NT2/D1 (cell line): ENCODE measurements around the genes CGNL1 and POLR2M.

- RRBS, 2 experiments: under 1% methylated on average over 29 of the region's 59 CpGs
Measured at GRCh38 chr15:57376085-57376617, at the start of gene CGNL1. Gene CGNL1, plus strand, starts transcription at chr15:57376505.

DNA sequence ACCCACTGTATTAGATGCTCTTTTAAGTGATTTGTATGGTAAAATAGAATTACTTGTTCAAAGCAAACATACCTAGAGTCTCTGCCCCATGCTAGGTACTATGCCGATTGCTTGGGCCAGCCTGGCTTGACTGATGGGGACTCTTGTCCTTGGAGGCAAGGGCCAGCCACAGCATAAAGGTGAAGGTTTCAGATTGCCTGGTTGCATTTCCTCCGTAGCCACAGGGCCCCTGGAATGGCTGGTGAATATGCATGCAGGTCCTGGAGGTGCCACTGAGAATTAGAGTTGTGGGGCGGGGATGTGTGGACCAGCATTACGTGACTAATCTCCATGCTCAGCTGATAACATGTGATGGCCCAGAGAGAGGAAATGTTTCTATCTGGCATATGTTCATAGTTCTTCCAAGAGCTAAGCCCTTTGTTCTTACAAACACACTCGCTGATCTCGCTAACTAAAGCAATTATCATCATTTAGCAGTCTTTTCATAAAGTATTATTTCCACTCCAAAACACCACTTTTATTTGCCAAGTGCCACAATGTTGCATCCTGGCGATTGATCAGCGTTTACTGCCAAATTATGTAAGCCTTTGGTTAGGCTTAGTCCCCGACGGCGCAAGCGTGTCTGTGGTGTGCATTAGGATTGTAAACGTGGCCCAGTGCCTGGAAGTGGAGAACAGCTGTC lies 55.8 kb downstream of the CGNL1 start:
- RRBS, 2 experiments: no CpG with 5 or more reads among the region's 13 CpGs

DNA sequence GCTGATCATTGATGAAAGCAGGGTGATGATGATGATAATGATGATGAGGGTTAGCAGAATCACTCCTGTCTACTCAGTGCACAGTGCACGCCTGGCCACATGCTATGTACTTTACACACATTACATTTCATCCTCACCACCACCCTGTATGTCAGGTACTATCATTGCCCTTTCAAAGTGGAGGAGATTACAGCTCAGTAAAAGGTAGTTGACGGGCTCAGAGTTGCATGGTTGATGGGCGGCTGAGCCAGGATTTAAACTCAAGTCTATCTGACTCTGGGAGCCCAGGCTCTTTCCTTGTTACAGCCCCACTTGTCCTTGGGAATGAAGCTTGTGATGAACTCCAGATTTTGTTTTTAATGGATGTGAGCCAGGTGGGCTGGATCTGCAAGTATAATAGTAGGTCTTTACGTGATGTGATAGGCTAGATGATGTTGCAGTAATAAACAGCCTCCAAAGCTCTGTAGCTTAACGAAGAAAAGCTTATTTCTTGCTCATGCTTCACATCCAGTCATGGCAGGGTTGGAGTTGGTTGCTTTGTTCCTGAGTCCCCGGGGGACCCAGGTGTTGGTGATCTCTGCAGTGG lies 87.5 kb upstream of the MYZAP start:
- RRBS, 2 experiments: no CpG with 5 or more reads among the region's 6 CpGs

- RRBS, 2 experiments: no CpG with 5 or more reads among the region's 9 CpGs
Measured at GRCh38 chr15:57510538-57511079, 81.1 kb upstream of the MYZAP start.

DNA sequence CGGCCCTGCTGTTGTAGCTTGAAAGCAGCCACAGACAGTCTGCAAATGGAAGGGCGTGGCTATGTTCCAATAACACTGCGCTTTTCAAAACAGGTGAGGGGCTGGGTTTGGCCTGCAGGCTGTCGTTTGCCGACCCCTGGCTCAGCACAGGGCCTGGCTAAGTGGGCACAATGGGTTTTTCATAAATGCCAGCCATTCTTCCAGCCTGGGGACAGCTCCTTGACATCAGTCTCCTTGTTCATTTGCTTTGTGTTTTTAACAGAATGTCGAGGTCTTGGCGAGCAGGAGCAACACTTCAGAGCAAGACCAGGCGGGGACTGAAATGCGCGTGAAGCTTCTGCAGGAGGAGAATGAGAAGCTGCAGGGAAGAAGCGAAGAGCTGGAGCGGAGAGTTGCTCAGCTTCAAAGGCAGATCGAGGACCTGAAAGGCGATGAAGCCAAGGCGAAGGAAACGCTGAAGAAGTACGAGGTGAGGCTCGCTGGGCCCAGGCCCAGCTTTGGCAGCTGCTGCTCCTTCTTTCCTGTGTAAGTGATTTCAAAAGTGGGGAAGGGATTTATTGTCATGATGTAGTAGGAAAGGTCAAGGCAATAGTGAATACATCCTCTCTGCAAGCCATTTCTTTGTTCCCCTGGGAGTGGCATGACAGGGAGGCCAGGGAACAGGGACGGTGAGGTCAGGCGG lies 75.0 kb upstream of the MYZAP start:
- RRBS, 2 experiments: no CpG with 5 or more reads among the region's 20 CpGs

DNA sequence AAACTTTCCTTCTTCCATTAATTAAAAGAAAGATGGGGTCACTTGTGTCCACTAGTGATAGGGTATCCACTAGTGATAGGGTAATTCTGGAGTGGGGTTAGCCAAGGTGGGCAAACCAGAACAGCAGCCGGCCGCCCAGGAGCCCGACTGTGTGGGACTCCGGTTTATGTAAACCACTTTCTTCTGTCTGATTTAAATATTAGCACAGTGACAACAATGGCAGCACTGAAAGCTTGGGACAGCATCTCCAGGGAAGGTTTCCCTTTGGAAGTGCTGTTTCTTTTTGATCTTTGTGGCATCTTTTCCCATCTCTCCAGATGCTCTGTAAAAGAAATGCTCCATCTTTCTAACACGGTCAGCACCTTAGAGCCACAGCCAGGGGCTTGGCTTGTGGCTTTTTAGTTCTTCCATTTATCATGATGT lies 775 bp downstream of the MYZAP start:
- RRBS, 2 experiments: no CpG with 5 or more reads among the region's 5 CpGs

DNA sequence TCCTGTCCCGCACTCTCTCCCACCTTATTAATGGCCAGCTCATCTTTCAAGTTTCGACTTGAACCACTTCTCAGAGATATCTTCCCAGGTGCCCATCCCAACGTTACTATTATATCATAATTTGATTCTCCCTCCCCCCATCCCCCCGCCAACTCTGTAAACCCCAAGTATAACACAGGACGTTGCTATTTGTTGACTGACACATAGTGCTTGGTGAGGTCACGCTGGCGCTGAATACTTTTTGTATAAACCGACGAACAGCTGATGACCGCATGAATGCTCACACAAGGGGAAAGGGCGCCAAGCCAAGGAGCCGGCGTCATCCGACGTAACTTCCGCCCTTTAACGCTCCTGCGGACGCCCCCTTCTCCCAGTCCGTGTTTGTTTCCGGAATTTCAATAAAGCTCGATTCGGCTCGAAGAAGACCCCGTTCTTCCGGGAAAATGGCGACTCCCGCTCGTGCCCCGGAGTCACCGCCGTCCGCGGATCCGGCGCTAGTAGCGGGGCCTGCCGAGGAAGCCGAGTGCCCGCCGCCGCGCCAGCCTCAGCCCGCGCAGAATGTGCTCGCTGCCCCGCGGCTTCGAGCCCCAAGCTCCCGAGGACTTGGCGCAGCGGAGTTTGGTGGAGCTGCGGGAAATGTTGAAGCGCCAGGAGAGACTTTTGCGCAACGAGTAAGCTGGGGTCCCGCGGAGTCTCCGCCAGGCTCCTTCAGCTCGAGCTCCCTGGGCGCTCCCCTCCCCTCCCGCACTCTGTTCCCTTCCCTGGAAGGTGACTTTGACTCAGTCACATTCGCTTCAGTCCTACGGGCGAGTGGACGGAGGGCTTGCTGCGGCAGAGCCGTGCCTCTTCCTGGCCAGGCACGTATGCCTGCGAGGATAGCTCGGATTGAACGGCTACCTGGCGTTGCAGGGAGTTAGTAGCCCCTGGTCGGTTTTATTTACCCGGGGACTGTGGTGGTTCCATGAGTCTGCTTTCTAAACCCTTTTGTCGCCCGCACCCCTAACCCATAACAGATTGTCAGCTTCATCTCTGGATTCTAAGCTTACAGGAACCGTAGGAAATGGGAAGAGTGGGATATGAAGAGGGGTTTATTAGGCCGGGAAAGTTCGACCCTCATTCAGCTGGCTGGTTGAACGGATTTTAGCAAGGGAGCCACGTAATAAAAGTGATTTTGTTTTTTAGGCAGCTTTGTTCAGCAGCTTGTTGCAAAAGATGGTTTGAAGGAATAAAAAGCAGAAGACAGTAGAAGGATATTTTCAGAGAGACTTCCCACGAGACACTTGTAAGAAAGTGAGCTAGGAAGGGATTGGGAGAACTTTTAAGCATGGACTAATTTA lies at the start of gene POLR2M:
Gene POLR2M, plus strand, starts transcription at position 430 of the 1,337 bp plus-strand sequence.
- RRBS, 2 experiments: under 1 to 2% methylated on average over 15 of the region's 83 CpGs

DNA sequence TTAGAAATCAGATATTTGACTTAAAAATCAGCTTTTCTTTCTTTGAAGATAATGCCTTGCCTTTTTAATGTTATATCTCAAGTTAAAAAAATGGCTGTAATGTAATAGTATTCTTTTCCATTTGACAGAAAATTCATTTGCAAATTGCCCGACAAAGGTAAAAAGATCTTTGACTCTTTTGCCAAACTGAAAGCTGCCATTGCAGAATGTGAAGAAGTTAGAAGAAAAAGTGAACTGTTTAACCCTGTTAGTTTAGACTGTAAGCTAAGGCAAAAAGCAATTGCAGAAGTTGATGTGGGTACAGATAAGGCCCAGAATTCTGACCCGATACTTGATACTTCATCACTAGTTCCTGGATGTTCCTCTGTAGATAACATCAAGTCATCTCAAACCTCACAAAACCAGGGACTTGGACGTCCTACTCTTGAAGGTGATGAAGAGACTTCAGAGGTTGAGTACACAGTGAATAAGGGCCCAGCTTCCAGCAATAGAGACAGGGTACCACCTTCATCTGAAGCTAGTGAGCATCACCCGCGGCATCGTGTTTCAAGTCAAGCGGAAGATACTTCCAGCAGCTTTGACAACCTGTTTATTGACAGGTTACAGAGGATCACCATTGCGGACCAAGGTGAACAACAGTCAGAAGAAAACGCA lies 2.2 kb downstream of the POLR2M start:
- RRBS, 2 experiments: no CpG with 5 or more reads among the region's 9 CpGs

DNA sequence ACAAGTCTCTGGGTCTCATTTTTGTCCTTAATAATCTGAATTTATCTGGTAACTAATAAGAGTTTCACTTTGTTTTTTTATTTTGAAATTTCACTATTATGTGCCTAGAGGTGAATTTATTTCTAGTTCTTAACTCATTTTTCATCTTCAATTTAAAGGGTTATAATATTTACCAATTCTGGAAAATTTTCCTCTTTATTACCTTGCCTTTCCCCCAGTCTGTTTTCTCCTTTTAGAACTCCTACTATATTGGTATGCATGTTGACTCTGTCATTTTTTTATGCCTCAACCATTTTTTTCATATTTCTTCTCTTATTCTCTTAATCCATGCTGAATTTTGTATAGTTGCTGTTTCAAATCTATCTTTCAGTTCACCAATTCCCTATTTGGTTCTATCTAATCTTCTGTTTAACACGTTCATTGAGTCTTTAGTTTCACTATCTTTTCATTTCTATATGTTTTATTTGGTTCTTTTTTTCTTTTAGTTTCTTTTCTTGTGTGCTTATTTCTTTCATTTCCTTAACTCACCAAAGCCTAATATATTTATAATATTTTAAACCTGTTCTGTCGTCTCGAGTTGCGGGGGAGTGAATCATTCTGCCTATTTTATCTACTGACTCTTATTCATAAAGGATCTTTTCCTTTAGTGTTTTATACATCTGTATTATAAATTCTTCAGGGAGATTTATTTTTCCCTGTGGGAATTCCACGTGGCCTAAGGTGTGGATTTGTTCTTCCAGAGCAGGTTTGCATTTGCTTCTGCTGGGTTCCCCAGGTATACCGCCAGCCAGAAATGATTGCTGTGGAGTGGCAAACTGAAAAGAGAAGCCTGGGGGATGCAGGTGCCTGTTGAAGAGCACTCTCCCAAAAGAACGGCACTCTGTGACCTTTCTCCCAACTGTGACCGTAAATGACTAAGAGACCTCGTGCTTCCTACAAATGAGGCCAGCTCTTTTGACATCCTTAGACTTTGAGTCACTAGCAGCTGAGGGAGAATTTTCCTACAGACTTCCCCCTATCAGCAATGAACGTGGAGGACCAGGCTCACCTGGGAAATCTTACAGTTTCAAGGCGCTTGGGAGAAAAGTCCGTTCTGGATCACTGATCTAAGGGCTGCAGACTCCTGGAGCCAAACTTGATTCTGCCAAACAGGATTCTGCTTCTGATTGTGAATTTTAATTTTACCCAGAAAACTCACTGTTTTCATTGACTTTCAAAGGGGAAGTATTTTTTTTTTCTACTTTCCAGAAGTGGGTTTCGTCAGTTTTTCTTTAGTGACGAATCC lies 8.2 kb downstream of the AQP9 start:
- RRBS, 2 experiments: no CpG with 5 or more reads among the region's 14 CpGs

DNA sequence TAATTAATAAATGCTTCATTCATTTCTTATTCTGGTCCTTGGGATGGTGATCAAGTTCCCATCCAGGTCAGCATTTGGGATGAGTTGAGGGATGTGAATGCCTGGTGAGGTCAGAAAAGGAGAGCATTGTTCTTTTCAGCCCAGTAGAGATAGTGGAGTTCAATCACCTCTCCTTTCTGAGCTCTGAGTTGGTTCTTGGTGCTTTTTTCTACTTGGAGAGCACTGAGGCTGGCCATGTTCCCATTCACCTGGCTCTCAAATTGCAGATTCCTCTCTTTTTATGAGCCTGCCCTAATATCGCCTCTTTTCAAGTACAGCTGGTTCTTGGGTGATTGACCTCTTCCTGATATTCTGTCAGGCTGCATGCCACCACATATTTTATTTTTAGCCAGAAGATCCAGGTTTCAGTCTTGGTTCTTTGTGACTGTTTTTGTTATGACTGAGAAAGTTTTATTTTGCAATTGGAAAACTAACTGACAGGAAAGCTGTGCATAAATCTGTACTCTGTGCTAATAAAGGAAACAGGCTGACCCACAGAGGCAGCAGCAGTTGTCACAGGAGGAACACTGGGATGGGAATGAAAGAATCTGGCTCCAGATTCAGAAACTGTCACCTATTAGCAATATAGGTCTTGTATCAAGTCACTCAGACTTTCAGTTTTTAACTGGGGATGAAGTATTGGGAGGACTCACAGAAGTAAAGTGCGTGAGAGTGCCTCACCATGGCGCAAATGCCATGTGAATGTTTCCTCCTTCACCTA lies 10.6 kb downstream of the AQP9 start:
- RRBS, 2 experiments: no CpG with 5 or more reads among the region's 3 CpGs

DNA sequence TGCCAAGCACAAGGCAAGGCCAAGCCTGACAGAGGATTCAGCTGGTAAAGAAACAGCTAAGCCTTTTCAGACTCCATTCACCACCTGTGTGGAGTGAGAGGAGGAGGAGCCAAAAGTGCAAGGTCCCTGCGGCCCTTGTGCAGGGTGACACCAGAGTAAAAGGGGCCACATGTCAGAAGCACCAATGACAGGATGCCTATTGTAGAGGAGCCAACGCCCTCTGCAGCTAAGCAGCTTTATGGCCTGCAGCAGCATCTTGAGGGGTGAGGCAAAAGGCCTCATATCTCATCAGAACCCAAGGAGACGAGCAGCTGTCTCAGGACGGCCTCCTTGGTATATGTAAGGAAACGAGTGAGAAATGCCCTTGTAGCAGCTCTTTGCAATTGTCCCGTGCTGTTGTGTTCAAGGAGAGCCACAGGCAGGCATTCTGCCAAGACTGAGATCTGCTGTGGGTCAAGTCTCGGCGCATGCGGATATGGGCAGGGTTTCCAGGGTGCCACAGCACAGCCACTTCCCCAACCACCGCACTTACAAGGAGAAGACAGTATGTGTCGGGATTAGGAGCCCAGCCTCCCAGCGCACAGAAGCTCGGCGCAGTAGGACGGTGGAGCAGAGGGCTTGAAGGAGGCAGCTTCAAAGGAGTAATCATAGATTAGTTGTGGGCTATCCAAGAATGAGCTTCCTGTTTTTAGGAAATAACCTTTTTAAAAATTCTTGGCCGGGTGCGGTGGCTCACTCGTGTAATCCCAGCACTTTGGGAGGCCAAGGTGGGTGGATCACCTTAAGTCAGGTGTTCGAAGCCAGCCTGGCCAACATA lies 121.3 kb upstream of the LIPC start:
- RRBS, 2 experiments: no CpG with 5 or more reads among the region's 19 CpGs

DNA sequence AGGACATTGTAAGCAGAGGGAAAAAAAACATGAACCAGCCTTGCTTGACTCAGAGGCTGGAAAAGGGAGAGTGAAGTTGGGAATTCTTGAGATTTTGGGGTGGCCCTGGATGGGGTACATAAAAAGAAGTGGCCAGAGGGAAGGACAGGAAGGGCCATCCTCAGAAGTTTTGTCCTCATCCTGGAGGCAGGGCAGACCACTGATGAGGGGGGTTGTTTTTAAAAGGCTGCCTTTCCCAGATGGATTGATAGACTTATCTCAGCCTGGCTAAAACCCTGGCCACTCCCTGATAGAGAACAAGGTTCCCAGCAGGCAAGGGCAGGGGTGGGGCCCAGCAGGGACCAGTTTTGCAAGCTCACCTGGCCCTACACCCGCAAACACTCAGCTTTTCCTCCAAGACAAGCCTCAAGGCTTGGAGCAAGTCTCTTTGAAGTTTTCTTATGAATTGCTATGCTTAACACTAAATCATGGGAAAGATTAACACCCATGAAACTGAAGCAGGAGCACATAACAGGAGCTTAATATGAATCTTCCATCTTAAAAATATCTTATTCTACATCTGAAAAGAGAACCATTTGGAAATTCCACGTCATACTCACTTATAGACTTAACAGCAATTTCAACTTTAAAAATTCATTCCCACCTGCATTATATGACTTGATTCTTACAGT lies 9.1 kb downstream of the LIPC start:
- RRBS, 2 experiments: no CpG with 5 or more reads among the region's 2 CpGs

- RRBS, 2 experiments: no CpG with 5 or more reads among the region's 16 CpGs
Measured at GRCh38 chr15:58459496-58460272, 27.9 kb downstream of the LIPC start.

- RRBS, 2 experiments: no CpG with 5 or more reads among the region's 5 CpGs
Measured at GRCh38 chr15:58475489-58476071, 43.8 kb downstream of the LIPC start.

DNA sequence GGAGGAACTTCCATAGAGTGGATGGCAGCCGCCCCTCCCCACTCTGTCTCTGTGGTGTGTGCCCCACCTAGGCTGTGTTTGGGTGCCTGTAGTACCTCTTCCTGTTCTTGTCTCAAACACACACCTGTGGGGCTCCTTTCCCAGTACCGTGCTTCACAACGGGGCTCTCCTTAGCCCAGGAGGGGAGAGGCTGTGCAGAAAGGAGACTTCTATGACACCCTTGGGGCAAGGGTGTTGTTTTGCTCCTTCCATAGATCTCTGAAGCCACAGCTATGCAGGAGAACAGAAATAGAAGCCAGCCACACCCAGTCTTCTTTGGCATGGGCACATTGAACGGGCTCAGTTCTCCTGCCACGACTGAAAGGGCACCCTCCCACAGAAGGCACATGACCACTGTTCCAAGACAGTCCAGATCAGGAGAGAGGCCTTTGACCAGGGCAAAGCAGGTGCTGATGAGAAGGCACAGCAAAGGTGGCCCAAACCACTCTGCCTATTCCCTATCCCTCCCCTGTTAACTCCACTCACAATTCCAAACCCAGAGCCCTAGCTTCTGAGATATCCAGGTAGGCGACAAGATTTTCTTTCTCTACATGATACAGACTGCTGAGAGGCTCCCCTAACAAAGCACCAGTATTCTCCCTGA lies 74.4 kb downstream of the LIPC start:
- RRBS, 2 experiments: no CpG with 5 or more reads among the region's 6 CpGs

DNA sequence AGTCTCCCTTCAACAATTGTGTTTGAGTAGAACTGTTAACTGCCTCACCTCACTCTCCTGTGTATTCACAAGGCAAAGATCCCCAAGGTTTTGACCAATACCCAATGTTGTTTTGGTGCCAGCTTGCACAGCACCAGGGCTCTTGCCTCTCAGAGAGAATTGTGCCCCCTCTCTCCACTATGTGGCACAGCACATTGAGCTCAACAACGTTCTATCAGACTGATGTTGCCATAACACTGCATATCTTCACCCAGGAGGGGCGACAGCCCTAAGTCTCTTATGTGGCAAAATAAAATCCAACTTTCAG lies 85.3 kb downstream of the LIPC start:
- RRBS, 2 experiments: no CpG with 5 or more reads among the region's 2 CpGs

- RRBS, 2 experiments: no CpG with 5 or more reads among the region's 16 CpGs
Measured at GRCh38 chr15:58604069-58605281, 145.0 kb downstream of the ADAM10 start.

DNA sequence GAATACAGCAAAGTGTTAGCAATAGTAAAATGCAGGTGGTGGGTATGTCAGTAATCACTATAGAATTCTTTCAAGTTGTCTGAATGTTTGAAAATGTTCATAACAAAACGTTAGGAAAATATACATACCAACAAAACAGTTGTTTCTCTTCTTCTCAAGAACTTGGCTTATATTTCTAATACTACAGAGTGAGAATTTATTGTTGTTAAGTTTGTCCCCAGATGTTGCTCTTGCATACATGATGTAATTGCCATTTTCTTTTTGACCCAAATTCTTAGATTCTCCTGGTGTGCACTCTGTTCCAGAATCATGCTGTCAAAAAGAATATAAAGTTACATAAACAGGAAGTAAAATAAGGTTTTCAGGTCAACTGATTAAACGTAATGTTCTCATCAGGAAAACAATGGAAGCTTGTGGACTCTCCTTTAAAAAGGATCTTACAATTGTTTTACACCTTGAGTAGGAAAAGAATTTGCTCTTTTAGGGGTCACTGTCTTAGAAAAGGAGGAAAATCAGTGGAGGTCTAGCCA lies 121.9 kb downstream of the ADAM10 start:
- RRBS, 2 experiments: no CpG with 5 or more reads among the region's 2 CpGs

DNA sequence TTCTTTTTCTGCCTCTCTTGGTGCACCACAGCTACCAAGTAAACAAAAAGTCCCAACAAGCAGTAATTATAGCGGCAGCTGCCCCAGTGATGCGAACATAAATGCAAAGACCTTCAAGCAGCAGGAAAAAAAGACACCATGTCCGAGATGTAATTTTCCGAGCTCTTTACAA lies 570 bp upstream of the ADAM10 start:
- RRBS, 2 experiments: no CpG with 5 or more reads among the region's 4 CpGs

- RRBS, 2 experiments: no CpG with 5 or more reads among the region's 4 CpGs
Measured at GRCh38 chr15:58988543-58988926, 1.1 kb downstream of the RNF111 start.